HL-60 (cell line): ENCODE measurements around a stretch of chr15.

DNA sequence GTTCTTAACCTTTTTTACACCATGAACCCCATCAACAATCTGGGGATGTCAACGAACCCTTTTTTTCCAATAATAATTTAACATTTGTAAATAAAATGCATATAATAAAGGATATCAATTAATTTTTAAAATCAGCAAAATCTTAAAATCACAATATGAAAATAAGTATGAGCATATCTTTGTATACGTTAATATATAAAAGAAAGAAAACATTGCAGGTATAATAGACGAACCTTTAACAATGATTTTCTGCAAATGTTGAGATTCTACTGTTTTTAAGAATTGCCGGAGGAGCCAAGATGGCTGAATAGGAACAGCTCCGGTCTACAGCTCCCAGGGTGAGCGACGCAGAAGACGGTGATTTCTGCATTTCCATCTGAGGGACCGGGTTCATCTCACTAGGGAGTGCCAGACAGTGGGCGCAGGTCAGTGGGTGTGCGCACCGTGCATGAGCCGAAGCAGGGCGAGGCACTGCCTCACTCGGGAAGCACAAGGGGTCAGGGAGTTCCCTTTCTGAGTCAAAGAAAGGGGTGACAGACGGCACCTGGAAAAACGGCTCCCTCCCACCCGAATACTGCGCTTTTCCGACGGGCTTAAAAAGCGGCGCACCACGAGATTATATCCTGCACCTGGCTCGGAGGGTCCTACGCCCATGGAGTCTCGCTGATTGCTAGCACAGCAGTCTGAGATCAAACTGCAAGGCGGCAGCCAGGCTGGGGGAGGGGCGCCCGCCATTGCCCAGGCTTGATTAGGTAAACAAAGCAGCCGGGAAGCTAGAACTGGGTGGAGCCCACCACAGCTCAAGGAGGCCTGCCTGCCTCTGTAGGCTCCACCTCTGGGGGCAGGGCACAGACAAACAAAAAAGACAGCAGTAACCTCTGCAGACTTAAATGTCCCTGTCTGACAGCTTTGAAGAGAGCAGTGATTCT is 75.3 kb downstream of the WDR72 start:
- RRBS = no CpG with 5 or more reads among the region's 31 CpGs

DNA sequence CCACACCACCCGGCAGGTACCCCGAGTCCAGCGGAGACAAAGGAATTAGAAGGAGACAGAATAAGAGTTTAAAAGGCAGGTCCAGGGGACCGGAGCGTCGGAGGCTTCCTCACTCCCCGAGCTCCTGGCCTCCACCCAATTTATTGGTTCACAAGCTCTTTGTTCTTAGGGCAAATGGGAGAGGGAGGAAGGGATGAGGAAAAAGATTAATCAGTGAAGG is 32.1 kb upstream of the WDR72 start:
- RRBS = no CpG with 5 or more reads among the region's 7 CpGs

- RRBS = no CpG with 5 or more reads among the region's 1 CpG
These were observed 25.4 kb upstream of the RSL24D1 start for GRCh38 chr15:55221728-55223024.

- RRBS = no CpG with 5 or more reads among the region's 12 CpGs
These were observed 22.1 kb downstream of the RAB27A start for GRCh38 chr15:55267230-55268124.

DNA sequence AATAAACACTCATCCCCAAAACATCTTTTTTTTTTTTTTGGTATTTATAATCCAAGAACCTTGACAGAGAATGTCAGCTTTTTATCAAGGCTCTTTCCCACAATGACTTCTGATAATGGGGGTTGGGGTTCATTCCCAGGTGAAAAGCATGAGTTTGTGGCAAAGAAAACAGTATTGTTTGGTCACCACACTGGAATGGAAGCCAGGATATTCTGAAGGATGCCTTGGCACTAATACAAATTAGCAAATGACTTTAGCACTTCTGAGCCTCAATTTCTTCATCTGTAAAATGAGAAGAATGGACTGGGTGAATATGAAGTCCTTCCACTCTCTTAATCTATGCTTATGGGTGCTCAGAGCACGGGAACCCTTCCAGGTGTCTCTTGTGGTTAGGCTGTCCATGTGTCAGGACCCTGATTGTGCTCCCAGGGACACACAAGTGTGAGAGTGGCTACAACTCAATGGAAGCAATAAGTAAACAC is 21.4 kb downstream of the RAB27A start:
- RRBS = no CpG with 5 or more reads among the region's 1 CpG

DNA sequence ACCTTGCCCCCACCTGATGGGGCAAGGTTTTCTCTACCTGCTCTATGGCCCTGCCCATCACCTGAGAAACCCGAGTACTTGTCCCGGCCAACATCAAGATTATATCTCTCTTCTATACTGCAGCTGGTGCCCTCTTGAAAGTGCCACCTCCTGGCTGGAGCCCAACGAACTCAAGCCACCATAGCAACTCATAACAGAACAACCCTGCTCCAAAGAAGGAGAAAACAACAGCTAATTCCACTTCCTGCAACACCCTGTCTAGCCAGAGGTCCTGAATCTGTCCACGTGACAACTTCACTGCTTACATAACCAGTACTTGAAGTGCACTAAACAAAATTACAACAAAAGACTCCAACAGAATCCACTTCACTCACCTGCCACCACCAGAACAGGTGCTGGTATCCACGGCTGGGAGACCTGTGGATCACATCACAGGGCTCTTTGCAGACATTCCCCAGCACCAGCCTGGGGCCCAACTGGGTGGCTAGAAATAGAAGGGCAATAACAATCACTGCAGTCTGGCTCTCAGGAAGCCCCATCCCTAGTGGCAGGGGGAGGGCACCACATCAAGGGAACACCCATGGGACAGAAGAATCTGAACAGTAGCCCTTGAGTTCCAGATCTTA is 49.3 kb downstream of the PIERCE2 start:
- RRBS = no CpG with 5 or more reads among the region's 5 CpGs

DNA sequence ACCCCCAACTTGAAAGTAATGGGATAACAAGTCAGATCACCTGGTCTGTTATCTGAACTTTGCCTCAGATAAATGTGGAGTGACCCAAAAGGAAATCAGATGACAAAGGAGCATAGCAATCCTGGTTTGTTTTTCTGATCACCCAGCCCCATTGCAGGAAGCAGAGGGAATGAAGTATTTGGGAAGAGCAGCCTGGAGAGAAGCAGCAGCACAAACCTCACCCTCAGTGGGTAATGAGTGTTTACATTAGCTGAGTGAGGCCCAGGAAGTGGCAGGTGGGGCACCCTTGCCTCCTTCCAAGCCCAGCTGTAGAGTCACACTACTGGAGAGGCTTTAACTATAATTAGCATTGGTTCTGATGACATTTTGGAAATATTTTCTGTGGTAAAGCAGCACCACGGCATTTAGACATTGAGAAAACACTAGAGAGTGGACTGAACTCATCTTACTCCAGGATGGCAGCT is 48.9 kb upstream of the PRTG start:
- RRBS = no CpG with 5 or more reads among the region's 1 CpG

- RRBS = no CpG with 5 or more reads among the region's 10 CpGs
These were observed 77.8 kb downstream of the NEDD4 start for GRCh38 chr15:55915521-55916166.

DNA sequence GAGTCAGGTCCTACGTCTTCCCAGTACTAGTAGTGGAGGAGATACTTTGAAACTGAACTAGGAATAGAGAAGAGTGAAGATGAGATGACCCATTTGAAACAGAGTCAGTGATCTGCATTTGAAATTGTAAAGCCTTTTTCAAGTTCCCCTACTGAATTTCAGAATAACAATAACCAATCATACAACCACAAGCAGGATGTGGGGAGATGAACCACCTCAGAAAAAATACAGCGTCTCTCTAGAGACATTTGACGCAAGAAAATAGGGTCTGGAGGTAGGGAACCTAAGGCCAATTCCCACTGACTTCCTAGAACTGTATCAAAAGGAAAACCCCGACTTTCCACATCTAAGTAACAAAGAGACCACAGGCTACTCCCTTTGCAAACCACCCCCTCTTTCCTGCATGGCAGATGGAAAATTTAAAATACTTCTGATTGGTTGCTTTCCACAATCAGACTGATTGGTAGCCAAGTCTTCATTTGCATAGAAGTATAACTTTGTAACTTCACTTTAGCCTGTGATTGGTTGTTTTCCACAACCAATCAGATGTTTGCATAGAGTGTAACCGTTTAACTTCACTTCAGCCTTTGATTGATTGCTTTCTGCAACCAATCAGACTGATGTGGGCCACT is 49.9 kb upstream of the NEDD4 start:
- RRBS = no CpG with 5 or more reads among the region's 5 CpGs

GRCh38 chr15:56093738-56094832 is 100.7 kb upstream of the NEDD4 start:
- RRBS = no CpG with 5 or more reads among the region's 17 CpGs

DNA sequence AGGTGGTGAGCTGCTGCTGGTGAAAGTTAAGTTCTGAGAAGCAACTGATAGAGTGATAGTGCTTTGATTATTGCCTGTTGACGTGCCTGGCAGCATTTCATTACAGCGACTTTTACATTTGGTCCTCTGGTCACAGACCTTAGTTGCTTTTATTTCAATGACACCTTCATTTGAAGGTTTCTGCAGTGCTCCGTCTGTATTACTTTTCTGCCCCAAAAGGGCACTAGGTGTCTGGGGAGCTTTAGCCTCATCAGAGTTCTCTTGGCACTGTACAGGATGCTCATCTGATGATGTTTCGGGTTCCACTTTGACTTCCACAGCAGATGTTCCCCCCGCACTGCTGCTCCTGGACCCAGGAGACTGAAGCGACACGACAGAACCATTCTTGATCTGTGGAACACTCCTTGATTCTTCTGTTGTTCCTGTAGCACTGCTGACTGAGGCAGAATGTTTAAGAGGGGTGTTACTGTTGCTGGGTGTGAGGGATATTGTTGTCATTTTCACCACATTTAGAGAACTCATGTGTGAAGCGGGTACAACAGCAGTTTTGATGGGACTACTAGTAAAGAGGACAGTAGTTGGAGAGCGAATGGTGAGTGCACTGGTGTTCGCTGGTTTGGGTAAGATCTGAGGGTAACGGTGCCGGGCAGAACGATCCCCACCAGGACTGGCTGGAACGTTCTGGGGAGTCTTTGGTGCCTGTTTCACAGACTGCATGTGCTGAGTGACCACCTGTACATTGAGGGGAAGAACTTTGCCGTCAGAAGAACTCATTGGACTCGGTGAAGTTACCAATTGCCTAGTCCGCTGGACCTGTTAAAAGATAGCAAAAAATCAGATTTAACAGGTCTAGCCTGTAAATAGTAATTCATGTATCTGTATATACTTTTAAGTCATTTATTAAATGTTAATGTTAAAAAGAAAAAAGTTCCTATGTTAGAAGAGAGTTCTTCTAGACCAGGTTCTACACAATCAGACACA is 102.7 kb upstream of the NEDD4 start:
- RRBS = no CpG with 5 or more reads among the region's 17 CpGs

- RRBS = no CpG with 5 or more reads among the region's 5 CpGs
These were observed 101.1 kb downstream of the RFX7 start for GRCh38 chr15:56142436-56143098.

DNA sequence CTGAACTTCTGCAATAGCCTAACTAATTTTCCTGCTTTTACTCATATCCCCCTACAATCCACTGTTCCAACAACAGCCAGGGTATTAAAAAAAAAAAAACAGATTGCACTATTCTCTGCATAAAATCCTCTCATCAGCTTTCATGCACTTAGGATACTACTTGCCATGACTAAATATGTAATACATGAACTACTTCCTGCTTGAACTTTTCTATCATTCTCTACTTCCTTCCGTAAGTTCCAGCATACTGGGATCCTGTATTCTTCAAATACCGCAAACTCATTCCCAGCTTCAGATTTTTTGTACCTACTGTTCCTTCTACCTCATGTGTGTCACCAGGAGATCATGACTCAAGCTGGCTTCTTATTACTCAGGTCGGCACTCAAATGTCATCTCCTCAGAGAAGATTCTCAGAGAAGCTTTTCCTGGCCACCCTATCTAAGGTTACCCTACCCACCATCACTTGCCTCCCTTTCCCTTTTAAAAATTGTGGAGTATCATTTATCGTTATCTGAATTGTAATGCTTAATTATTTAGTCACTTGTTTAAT is 66.8 kb downstream of the RFX7 start:
- RRBS = no CpG with 5 or more reads among the region's 4 CpGs

DNA sequence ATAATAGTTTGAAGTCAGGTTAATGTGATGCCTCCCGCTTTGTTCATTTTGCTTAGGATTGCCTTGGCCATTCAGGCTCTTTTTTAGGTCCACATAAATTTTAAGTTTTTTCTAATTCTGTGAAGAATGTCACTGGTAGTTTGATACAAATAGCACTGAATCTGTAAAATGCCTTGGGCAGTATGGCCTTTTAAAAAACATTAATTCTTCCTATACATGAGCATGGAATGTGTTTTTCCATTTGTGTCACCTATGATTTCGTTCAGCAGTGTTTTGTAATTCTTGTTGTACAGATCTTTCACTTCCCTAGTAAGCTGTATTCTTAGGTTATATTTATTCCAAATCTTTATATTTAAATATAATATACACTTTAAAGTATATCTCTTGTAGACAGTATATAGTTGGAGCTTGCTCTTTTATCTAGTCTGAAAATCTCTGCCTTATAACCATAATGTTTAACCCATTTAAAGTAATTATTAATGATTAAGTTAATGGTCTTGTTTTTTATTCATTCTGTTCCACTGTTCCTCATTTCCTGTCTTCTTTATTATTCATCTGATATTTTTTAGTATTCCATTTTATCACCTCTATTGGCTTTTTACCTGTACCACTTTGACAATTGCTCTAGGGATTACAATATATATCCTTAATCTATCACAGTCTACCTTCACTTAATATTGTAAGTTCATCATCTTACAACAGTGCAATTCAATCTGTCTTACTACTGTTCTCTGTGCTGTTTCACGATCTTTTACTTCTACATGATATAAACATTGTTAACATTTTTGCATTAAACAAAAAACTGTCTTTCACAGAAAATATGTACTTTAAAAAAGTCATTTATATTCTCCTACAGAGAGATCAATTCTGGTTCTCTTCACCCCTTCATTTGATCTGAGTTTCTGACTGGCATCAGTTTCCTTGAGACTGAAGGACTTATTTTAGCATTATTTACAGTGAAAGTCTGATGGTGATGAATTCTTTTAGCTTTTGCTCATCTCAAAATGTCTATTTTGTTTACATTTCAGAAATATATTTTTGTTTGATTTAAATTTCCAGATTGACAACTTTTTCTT is 22.3 kb downstream of the RFX7 start:
- RRBS = no CpG with 5 or more reads among the region's 3 CpGs

DNA sequence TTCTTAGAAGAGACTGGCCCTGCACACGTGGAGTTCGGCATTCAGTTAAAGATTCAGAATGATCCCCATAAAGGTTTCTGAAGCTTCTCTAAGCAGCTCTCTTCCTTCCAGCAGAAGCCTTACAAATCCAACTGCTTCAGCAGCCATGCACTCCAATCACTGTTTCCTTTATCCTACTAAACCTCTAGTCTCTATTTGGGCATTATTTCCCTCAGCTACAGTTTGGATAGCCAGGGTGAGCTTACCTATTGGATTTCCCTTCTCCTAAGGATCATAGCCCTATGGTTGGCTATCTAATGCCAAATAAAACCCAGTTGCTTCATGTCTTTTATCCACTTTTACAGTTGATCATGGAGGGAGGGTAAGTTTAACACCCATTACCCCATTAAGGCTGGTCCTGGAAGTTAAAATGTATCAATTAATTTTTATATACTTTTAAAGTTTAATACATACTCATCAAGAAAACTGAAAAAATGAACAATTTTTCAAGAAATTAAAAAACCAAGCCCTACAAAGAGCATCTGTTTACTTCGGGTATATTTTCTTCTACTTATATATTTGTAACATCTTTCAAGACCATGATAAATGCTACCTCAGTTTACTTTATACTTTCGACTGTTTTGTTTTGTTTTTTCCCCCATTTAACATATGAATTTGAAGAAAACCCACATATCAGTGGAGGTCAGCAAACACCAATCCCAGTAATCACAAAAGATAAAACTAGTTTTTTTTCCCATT is 20.3 kb downstream of the RFX7 start:
- RRBS = no CpG with 5 or more reads among the region's 4 CpGs

GRCh38 chr15:56464403-56464684 is 593 bp downstream of the MNS1 start:
- RRBS = no CpG with 5 or more reads among the region's 5 CpGs

GRCh38 chr15:56737702-56738362 is 4.5 kb upstream of the ZNF280D start:
- RRBS = no CpG with 5 or more reads among the region's 2 CpGs

DNA sequence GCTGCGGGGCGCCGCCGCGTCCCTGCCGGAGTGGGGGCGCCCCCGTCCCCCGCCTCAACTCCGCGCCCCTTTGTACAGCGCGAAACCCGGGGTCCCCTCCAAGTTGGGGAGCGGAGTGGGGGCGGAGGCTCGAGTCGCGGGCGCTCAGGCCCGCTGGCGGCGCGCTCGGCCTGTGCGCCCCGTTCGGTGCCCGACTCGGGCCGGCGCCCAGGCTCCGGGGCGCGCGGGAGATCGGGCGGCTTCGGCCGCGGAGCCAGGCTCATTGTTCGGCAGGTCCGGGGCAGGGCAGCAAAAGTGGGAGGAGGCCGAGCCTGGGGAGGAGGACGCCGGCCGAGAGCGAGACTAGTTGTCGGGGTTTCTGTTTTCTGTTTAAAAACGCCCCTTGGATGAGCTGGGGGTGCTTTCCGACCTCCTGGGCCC is 522 bp downstream of the TCF12 start:
- RRBS = 3% methylated on average over 34 of the region's 51 CpGs

- RRBS = no CpG with 5 or more reads among the region's 1 CpG
These were observed 30.9 kb downstream of the TCF12 start for GRCh38 chr15:56949249-56949834.